ENCODE measurements around the gene PFN4.

CAGE:
- cytosol, long polyA minus RNA = no peak
- cytosol, long polyA plus RNA = start-site peak on the minus strand at chr2:24084246-24084336, 359 and 65 reads in 2 replicates
- long polyA plus RNA = start-site peak on the minus strand at chr2:24084246-24084346, 377 and 417 reads in 2 replicates
- nucleus, long polyA minus RNA = no peak
- nucleus, long polyA plus RNA = start-site peak on the minus strand at chr2:24084246-24084346, 211 and 234 reads in 2 replicates
These were observed 669 bp downstream of the TP53I3 start for GRCh38 chr2:24083676-24084653.

DNA sequence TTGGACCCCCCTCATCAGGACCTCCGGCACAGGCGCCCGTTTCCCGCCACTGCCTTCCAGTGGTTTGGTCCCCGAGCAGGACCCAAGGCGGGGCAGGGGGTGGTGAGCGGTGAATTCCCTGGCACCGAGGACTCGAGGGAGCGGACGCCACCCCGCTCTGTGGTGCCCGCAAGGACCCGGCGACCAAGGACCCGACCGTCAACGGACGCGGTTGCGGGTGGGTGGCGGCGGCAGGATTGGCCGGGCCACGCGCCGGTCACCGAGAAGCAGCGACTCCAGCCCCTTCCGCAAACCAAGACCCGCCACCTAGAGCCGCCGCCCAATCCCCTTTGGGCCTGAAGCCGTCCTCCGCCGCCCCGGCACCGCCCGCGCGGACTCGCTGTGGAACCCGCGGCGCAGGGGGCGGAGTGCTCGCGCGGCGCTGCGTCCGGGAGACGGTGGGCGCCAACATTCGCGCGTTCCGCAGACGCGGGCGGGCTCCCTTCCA, at the start of gene PFN4:
PFN4 (minus strand) TSS at position 238 of the 487 bp plus-strand sequence.
CAGE:
- cytosol, long polyA minus RNA = no peak
- cytosol, long polyA plus RNA = no peak
- long polyA plus RNA = no peak
- nucleus, long polyA minus RNA = no peak
- nucleus, long polyA plus RNA = no peak

DNA sequence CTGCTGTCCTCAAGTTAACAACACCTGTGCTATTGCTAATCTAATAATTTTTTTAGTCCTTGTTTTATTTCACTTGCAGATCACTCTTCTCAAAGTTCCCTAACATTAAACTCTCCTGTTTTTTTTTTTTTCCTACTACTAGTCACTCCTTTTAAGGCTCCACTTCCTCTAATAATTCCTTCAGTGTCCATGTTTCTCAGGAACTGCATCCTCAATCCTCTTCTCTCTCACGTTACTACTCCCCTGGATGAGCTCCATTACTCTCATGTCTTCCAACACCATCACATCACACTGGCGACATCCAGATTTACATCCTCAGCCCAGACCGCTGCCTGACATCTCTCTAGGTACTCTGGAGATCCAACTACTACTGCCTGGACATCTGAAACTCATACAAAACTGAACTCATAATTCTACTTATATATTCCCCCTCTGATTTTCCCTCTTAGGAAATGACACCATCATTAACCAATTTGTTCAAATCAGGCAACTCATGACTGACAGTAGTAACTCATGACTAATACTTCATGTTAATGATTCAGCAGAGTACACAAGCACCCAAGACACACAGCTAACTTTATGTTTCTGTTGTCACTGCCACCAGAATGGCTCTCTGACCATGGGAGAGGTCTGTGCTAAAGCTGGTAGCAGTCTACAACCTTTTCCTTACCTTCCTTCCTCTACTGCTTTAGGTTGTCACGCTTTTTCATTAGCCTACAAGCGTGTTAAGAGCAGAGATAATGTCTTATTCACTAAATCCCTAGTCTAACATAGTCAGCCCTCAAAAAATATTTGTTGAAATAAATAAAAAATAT, 91.2 kb downstream of the ITSN2 start:
CAGE:
- cytosol, long polyA minus RNA = no peak
- cytosol, long polyA plus RNA = no peak
- long polyA plus RNA = no peak
- nucleus, long polyA minus RNA = no peak
- nucleus, long polyA plus RNA = no peak

DNA sequence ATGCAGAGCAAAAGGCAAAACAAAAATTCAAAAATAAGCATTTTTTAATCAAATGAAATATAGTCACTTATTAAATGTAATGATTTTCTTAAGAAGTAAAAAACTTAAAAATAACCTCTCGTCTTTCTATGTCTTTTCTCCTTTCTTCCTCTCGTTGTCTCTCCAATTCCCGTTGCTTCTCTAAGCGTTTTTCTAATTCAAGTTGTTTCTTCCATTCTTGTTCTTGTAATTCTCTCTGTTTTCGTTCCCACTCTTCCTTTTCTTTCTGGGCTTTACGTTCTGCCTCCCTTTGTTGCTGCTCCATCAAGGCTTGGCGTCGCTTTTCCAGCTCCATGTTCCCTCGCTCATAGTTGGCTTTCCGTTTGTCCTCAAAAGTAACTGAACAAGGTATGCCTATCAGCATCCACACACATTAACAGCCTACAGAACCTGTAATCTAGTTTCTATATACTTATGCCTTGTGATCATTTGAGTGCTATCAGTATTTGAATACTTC, 60.5 kb downstream of the ITSN2 start:
CAGE:
- cytosol, long polyA minus RNA = start-site peak on the minus strand centred at position 284 of the sequence, 8 bp wide, 44 reads
- cytosol, long polyA plus RNA = no peak
- long polyA plus RNA = no peak
- nucleus, long polyA minus RNA = start-site peak on the plus strand centred at position 156 of the sequence, 81 bp wide, 20 reads; start-site peak on the minus strand centred at position 309 of the sequence, 62 bp wide, 99 reads
- nucleus, long polyA plus RNA = no peak

DNA sequence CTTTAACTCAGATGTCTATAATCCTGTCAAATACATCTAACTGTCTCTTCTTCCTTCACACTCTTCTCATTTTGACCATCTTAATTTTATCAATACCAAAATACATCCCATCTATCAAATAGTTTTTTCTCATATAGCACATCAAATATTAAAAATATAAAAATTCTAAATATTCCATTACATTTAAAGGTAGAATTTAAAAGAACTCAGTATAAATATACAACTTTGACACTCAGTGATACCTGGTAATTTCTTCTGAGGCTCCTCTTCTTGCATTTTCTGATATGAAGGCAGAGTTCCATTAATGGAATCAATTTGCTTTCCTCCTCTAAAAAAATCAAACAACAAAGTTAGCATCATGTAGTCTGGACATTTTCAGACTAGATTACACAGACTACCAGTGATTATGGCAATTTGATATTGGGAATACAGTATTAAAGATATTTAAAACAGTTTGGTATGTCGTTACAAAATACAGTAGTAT, 59.4 kb downstream of the ITSN2 start:
CAGE:
- cytosol, long polyA minus RNA = no peak
- cytosol, long polyA plus RNA = no peak
- long polyA plus RNA = no peak
- nucleus, long polyA minus RNA = no peak
- nucleus, long polyA plus RNA = no peak

GRCh38 chr2:24403304-24403628, 42.9 kb upstream of the ITSN2 start:
CAGE:
- cytosol, long polyA minus RNA = no peak
- cytosol, long polyA plus RNA = no peak
- long polyA plus RNA = no peak
- nucleus, long polyA minus RNA = no peak
- nucleus, long polyA plus RNA = no peak

DNA sequence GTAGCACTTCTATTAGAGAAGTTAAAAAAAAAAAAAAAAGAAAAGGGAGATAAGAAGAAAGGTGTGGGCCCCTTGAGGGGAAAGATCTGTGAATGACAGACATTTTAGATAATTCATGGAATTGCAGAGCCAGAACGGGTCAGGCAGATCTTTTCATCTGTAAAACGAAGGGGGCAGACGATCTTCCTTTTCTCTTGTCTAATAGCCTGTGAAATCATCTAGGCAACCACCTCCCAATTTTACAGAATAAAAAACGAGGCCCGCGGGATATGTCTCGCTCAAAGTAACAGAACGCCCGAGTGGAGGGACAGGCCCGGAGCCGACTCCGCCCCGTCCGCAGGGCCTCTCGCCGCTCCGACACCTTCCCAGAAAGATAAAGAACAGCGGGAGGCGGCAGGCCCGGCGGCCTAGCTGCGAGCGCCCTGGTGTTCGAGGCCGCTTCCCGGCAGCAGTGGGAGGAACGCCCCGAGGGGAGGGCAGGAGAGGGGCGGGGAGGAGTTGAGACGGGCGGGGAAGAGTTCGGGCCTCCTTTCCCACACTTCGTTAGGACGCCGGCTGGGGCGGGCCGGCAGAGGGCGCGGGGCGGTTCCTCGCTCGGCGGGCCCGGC, 492 bp upstream of the NCOA1 start:
CAGE:
- cytosol, long polyA minus RNA = no peak
- cytosol, long polyA plus RNA = no peak
- long polyA plus RNA = no peak
- nucleus, long polyA minus RNA = no peak
- nucleus, long polyA plus RNA = no peak

GRCh38 chr2:24522039-24522558, 31.0 kb downstream of the NCOA1 start:
CAGE:
- cytosol, long polyA minus RNA = no peak
- cytosol, long polyA plus RNA = no peak
- long polyA plus RNA = no peak
- nucleus, long polyA minus RNA = no peak
- nucleus, long polyA plus RNA = no peak

CAGE:
- cytosol, long polyA minus RNA = no peak
- cytosol, long polyA plus RNA = no peak
- long polyA plus RNA = no peak
- nucleus, long polyA minus RNA = no peak
- nucleus, long polyA plus RNA = no peak
These were observed 63.6 kb downstream of the NCOA1 start for GRCh38 chr2:24554629-24555018.

DNA sequence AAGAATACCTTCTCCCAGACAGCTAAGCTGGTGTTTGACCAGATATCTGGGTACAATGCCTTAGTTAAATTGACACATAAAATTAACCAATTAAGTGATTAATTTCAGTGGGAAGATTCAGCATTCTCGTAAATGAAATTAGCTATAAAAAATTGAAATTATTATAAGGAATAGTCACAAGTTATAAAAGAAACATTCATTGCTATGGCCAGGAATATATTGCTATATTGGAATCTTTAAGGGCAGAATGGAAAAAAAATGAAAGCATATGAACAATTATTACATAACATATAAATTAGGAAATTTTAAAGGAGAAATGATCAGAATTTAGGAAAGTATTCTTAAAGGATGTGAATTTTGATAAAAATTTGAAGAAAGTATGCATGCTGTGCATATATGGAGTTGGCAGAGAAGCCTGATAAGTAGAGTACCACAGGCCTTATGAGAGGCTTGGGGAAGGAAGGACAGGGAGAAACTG, 107.1 kb downstream of the NCOA1 start:
CAGE:
- cytosol, long polyA minus RNA = no peak
- cytosol, long polyA plus RNA = no peak
- long polyA plus RNA = no peak
- nucleus, long polyA minus RNA = no peak
- nucleus, long polyA plus RNA = no peak

DNA sequence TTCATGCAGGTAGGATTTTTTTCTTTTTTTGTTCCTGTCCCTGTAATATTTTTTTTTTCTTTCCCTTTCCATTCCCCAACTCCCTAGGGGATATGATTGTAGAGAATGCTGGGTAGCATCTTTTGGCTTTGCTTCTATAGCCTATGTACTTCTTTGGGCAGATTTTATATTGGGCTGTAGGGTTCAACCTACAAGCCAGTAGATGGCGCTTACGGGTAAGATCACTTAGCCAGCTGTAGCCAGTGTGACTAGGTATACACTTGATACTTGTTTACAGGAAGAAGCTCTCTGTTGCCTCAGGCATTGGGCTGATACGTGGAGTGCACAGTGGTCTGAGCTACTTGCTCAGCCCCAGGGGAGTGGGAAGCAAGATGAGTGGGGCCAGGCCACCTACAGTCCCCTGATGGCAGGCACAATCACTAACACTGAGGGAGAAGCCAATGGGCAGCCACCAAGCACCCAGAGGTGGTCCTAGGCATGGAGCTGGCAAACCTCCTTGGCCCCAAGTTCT, 122.0 kb downstream of the NCOA1 start:
CAGE:
- cytosol, long polyA minus RNA = no peak
- cytosol, long polyA plus RNA = no peak
- long polyA plus RNA = no peak
- nucleus, long polyA minus RNA = no peak
- nucleus, long polyA plus RNA = no peak

DNA sequence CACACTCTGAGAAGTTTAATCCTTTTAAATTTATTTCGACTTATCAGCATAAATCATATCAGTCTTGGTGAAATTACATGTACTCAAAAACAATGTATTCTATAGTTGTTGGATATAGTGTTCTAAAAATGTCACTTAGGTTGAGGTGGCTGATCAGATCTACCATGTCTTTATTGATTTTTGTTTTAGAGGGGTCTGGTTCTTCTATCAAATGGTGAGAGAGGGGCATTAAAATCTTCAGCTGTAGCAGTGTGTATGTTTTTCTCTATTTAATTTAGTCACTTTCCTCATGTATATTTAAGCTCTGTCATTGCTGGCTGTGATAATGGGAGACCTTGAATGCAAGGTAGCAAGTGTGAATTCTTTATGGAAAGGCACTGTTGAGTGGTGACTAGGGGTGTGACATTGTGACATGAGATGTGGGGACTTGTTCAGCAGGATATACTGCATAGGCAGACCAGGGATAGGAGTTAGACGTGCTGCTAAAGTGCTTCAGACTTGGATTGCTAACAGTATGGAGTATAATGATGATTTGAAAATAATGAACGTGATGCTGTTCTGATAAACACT, 134.9 kb downstream of the NCOA1 start:
CAGE:
- cytosol, long polyA minus RNA = no peak
- cytosol, long polyA plus RNA = no peak
- long polyA plus RNA = no peak
- nucleus, long polyA minus RNA = no peak
- nucleus, long polyA plus RNA = no peak

DNA sequence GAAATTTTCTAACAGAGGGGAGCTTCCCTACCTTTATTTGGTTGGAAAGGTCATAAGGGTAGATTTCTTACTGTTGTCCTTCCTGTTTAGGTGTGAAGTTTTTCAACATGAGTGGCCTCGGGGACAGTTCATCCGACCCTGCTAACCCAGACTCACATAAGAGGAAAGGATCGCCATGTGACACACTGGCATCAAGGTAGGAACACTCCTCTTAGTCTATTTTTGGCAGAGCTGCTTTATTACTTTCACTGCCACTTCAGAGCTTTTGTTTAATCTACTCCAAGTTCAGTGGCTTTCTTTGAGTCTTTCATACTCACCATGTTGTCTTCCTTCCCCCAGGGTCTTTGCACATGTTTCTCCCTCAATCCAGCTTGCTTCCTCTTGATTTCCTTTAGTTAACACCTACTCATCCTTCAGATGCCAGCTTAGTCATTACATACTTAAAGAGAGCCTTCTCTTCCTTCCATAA, 134.6 kb downstream of the PTRHD1 start:
CAGE:
- cytosol, long polyA minus RNA = no peak
- cytosol, long polyA plus RNA = no peak
- long polyA plus RNA = no peak
- nucleus, long polyA minus RNA = no peak
- nucleus, long polyA plus RNA = no peak

GRCh38 chr2:24668310-24668842, 124.8 kb downstream of the PTRHD1 start:
CAGE:
- cytosol, long polyA minus RNA = no peak
- cytosol, long polyA plus RNA = no peak
- long polyA plus RNA = no peak
- nucleus, long polyA minus RNA = no peak
- nucleus, long polyA plus RNA = no peak

GRCh38 chr2:24757729-24758248, 35.4 kb downstream of the PTRHD1 start:
CAGE:
- cytosol, long polyA minus RNA = no peak
- cytosol, long polyA plus RNA = no peak
- long polyA plus RNA = no peak
- nucleus, long polyA minus RNA = no peak
- nucleus, long polyA plus RNA = no peak

CAGE:
- cytosol, long polyA minus RNA = no peak
- cytosol, long polyA plus RNA = no peak
- long polyA plus RNA = no peak
- nucleus, long polyA minus RNA = no peak
- nucleus, long polyA plus RNA = no peak
These were observed 63.3 kb downstream of the ADCY3 start for GRCh38 chr2:24856529-24857338.

GRCh38 chr2:24861286-24861988, 58.6 kb downstream of the ADCY3 start:
CAGE:
- cytosol, long polyA minus RNA = no peak
- cytosol, long polyA plus RNA = no peak
- long polyA plus RNA = no peak
- nucleus, long polyA minus RNA = no peak
- nucleus, long polyA plus RNA = no peak

DNA sequence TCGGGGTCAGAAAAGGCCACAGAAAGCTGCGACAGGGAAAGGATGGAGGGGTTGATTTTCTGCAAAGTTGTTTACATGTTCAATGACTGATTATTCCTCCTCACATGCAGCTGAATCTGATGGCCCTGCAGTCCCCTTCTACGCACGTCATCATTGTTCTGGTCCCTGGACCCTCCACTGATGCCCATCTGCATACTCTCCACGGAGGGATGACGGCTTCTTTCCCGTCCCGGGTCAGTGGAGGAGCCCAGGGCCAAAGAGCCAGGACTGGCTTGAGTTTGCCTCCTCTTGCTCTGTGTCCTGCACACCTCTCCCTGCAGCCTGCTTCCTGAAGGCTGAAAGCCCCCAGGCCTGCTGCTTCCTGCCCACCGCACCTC, 7.2 kb downstream of the ADCY3 start:
CAGE:
- cytosol, long polyA minus RNA = no peak
- cytosol, long polyA plus RNA = no peak
- long polyA plus RNA = no peak
- nucleus, long polyA minus RNA = no peak
- nucleus, long polyA plus RNA = no peak

DNA sequence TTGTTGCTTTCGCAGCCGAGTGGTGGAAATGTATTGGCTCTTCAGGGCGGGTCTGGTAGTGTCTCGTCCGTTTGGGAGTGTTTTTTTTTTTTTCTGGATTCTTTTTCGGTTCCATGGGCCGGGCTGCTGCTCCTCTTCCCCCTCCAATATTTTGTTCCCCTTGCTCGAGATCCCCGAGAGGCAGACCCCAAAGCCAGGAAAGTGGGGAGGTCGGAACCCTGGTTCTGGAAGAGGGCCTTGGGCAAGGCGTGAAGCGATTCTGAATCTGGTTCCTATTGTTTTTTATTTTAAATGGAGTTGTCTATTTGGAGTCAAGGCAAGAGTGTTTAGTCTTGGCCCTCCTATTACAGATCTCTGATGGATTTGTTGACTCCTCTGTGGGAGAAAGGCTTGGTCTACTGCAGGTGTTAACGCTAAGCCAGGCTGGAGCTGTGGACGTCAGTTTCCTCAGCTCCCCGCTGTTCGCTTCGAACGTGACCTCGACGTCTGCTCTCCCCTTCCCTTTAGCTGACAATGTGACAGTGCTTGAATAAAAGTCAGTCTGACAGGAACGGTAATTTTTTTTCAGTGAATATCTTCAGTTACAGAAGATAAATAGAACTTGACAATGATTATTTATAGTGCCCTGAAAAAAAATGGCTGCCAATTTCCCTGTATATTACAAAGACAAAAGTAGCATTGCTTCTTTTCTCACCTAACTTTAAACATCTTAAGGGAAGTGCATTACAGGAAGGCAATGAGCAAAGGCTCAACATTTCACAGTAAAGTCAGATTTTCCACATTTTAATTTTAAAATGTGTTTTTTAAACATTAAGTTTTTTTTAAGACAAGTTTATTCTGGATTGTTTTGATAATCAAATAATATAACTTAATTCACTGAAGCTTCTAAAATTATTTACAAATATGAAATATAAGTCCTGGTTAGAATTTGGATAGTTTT, 791 bp upstream of the DNAJC27 start:
CAGE:
- cytosol, long polyA minus RNA = no peak
- cytosol, long polyA plus RNA = no peak
- long polyA plus RNA = no peak
- nucleus, long polyA minus RNA = no peak
- nucleus, long polyA plus RNA = no peak

CAGE:
- cytosol, long polyA minus RNA = no peak
- cytosol, long polyA plus RNA = no peak
- long polyA plus RNA = no peak
- nucleus, long polyA minus RNA = no peak
- nucleus, long polyA plus RNA = no peak
These were observed 6.9 kb downstream of the POMC start for GRCh38 chr2:25161490-25161956.

Measured in keratinocyte (primary cell).